Natural killer cell (primary cell): ENCODE measurements around the genes DKKL1 and SLC17A7.

GRCh38 chr19:48912811-48913329, 12.8 kb downstream of the NUCB1 start:
- PRO-cap = no peak

GRCh38 chr19:48969322-48969598, 4.2 kb downstream of the FTL start:
- PRO-cap = no peak

- PRO-cap = no peak
Measured at GRCh38 chr19:48994010-48994532, 384 bp downstream of the RUVBL2 start.

GRCh38 chr19:49147975-49148700, 7.1 kb downstream of the HRC start:
- PRO-cap = no peak

DNA sequence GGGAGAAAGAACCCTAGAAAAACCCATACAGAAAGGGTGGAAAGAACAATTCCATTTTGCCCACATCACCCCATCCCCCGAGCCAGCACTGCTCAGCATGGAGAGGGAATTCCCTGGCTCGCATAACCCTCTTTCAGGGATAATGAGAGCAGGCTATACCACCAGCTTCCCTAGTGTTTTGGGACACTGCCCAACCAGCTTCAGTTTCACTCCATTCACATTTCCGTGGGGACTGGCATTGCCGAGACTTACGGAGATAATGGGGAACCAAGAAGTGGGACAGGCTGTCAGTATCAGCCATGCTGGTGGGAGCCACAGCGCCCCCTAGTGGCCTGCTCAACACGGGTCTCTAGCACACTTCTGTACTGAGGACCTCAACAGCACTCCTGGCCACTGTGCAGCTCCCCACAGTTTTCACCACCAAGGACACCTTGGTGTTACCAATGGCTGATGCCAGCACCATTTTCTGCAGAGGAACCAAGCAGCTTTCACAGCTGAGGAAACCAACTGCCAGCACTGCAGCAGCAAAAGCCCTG, 23.8 kb downstream of the SLC6A16 start:
- PRO-cap = no peak

DNA sequence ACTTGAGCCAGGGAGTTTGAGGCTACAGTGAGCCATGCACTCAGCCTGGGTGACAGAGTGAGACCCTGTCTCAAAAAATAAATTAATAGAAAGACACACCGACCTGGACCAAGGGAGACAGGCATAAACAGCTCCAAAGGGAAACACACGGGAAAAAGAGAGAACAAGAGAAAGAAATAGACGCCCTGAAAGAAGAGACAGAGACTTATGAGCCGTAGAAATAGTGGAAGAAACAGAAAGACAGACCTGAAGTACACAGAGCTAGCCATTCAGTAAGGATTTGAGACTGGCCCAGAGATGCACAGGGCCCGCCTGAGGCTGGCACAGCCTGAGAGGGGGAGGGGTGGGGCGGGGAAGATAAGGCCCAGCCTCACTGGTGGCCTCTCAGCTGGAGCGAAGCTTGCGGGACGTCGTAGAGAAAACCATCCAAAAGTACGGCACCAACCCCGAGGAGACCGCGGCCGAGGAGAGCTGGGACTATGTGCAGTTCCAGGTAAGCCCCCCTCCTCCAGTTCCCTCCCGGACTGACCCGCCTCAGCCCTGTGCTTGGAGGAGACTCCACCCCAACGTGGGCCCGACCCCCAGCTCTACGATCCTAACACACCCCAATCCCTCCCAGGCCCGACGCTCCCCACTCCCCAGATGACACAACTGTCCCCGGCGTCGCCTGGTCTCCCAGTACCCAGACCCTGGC, 2.5 kb downstream of the CD37 start:
- PRO-cap = no peak

DNA sequence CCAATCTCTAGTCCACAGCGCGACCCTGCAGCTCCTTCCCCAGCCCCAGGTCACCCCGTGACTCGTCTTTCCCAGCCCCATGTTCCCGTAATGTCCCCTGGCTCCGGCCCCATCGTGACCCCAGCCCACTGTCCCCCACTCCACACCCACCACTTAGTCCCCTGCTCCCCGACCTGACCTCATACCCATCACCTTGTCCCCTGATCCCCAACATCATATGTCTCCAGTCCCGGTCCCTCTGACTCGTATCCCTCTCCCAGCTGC, 3.2 kb downstream of the CD37 start:
- PRO-cap = no peak

GRCh38 chr19:49338714-49339281, 3.6 kb downstream of the CD37 start:
- PRO-cap = no peak

DNA sequence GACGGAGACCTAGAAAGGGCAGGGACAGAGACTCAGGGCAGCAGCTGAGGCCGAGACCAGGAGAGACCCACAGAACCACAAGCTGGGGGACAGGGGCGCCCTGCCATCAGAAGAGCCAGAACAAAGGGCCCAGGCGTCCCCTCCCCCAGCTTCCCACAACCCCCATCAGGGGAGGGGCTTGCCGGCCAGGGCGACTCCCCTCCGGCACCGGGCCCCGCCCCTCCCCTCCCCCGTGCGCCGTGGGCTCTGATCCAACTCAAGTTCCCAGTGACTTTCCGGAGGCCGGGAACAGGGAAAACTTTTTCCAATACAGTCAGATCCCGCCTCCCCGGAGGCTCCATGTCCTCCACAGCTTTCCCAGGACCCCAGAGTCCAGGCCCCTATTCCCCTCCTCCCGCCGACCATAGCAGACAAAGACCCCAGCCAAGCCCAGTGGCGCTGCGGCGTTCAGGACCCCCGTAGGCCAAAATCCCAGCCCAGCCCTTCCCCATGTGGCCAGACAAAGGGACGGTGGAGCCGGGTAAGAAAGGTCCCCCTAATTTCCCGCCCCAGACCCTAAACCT, 748 bp downstream of the TEAD2 start:
- PRO-cap = no peak

GRCh38 chr19:49363245-49364349, at the start of gene DKKL1:
Gene DKKL1 (plus strand): TSS chr19:49363877.
- PRO-cap = no peak

DNA sequence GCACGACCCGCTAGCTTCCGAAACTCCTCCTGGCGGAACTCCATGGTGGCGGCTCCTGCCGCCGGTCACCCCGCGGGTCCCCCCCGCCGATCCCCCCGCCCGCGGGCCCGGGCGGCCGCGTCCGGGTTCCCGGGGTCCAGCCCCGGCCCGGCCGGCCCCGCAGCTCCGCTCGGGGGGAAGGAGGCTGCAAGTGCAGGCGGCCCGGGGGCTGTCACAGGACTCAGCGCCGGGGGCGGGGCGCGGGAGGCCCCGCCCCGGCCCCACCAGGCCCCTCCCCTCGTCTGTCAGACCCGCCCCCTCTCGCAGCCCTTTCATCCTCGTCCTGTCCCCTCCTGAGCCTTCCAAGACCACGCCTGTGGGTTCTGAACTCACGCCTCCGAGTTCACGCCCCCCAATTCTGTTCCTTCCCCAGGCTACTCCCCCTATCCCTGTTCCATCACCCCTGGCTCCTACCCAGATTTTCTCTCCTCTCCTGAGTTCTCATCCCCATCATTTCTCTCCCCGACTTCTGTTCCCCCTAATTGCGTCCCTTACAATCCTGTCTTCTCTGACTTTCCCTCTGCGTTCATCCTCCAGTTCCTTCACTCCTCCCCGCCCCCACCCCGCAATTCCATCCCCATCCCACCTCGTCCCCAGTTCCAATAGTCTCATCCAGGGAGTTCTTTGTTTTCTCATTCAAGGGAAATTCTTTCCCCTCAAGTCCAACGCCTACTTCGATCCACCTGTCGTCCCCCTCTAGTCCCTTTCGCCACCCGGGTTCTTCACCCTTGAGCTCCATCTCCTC, at the start of gene SLC17A7:
Gene SLC17A7, minus strand, starts transcription at position 192 of the 784 bp plus-strand sequence.
- PRO-cap = no peak

GRCh38 chr19:49442120-49443358, 1.2 kb upstream of the SLC17A7 start:
- PRO-cap = no peak

DNA sequence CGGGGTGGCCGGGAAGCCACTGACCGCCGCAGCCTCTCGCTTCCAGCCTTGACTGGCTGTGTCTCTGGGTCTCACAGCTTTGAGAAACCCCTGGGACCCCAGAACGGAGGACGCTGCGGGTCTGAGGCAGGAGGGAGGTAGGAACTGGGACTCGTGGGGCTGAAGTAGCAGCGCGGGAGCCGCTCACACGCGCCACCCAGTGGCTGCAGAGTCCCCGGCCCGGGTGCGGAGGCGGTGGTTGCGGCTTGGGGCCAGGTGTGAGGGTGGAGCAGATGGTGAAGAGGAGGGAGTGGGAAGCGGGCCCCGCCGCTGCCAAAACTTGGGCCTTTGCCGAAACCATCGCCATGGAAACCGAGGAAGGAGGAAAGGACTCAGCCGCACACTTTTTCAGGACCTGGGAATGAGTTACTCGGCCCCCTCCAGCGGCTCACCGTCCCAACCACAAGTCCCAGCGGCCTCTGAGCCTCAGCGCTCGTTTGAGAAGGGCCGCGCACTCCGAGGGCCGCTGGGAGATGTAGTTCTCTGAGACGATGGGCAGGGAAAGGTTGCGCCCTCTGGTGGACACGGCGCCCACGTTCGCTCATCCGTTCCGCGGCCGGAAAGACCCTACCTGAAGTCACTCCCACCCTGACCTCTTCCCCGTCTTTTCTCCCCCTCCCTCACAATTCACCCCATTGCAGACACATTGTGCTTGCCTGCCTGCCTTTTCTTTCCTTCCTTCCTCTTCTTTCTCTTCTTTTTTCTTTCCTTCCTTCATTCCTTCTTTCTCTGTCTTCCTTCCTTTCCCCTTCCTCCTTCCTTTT, 2.2 kb upstream of the SLC17A7 start:
- PRO-cap = no peak

DNA sequence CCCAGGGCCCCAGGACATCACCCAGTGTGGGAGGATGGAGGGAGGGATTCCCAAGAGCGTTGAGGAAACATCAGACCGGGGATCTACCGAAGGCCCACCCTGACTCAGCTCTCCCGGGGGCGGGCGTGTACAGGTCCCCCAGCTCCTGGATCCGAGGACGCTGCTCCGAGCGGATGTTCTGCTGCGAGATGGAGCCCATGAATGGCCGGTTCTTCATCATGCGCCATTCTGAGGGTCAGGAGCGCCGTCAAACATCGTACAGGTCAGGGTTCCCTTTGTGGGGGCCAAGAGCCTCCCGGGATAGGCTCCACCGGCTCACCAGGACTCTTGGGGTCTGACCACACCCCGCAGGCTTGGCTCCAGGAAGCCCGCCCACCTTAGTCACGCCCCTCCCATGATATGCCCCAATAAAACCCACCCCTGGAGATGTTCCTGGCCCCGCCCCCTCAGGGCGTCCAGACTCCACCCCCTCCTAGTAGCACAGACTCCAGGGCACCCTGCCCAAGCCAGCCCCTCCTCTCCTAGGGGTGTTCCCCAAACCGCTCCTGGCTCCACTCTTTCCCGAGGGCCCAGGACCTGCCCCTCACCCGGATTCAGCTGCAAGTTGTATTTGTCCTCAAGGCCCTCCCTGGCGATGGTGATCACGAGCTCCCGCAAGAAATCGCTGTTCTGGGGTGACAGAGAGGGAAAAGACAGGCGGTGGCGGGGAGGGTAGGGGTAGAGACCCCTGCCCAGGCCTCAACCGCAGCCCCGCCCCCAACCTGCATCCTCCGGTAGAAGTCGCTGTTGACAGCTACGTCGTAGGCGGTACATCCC, 4.2 kb downstream of the PIH1D1 start:
- PRO-cap = no peak

- PRO-cap = no peak
Measured at GRCh38 chr19:49455767-49456306, 2.8 kb downstream of the ALDH16A1 start.

DNA sequence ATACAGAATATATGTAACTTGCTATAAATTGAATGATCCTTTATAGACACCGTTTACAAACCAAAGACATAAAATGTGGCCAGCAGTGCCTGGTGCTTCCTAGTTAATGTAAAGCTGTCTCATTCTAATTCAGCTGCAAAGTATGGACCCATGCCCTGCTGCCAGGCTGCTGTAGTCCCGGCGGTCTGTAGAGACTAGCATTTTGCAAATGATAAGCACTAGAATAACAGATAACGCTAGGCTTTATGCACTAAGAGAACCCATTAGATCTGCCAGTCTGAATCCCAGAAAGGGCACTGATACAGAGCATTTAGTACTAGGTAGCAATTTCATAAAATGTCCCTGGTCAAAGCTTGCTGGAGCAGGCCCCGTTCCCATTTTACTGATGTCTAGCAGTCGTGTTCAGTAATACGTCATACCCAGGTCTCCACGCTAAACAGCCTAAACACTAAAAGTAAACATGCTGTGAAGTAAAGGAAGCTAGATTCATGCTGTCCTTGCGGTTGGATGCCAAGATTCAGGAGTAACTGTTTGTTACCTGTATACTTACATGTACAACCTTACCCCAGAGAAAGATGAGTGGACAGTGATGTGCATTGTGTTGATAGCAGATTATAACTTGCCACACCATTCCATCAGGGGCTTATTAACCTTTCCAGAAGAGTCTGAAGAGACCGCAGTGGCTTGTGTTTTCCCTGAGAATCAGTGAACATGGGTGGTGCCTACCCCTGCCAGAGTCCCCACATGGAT, 3.7 kb upstream of the RPS11 start:
- PRO-cap = no peak

DNA sequence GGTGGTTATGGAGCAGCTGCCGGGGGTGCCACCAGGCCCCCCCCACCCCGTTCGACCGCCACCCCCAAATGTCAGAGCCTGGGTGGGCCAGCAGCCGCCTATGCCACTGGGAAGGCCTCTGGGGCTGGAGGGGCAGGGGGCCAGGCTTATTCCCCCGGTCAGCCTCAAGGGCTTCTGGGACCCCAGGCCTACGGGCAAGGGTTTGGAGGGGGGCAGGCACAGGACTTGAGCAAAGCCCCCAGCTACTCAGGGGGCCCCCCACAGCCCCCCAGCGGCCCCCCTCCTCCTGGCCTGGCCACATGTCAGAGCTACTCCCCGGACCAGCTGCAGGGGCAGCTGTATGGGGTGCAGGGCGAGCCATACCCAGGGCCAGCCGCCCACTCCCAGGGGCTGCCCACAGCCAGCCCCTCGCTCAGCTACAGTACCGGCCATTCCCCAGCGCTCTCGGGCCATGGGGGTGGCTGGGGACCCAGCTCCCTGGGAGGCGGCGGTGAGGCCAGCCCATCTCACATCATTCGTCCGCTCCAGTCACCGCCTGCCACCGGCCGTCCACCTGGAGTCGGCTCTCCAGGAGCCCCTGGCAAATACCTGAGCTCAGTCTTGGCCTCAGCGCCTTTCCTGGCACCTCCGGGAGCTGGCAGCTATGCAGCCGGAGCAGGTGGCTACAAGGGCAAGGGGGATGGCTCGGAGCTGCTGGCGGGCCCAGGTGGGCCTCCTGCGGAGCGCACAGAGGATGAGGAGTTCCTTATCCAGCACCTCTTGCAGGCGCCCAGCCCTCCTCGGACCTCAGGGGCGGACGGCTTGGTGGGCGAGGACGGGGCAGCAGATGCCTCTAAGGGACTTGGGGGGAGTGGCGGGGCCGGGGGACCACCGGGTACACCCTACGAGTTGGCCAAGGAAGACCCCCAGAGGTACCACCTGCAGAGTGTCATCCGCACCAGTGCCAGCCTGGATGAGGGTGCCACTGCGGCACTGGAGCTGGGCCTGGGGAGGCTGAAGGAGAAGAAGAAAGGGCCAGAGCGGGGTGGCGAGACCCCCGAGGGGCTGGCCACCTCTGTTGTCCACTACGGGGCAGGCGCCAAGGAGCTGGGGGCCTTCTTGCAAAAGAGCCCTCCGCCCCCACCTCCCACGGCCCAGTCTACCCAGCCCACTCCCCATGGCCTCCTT, 4.9 kb downstream of the PRR12 start:
- PRO-cap = no peak

DNA sequence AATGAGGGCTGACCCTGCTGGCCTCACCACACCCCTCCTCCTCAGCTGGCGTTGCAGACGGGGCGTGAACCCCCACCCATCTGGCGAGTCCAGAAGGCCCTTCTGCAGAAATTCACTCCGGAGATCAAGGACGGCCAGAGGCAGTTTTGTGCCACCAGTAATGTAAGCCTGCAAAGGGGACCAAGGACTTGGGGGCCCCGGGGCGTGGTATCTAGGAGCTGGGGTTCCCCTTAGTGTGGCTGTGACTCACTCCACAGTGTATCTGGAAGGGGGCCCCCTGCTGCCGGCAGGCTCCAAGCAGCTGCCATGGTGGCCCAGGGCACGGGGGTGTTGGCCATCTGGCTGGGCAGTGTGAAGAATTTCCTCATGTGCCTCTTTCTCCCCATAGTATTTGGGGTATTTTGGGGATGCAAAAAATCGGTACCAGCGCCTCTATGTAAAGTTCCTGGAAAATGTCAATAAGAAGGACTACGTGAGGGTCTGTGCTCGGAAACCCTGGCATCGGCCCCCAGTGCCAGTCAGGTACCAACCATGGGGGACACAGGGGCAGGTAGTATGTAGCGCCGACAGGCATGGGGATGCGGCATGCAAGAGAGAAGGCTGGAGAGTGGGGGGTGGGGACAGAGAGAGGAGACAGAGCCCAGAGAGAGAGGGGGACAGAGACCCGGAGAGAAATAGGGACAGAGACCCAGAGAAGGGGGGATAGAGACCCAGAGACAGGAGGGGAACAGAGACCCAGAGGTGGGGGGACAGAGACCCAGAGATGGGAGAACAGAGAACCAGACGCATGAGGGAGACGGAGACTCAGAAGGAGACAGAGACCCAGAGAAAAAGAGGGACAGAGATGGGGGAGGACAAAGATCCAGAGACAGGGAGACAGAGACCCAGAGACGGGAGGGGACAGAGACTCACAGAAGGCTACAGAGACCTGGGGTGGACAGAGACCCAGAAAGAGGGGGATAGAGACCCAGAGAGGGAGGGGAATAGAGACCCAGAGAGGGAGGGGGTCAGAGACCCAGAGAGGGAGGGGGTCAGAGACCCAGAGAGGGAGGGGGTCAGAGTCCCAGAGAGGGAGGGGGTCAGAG, 23.8 kb downstream of the PRR12 start:
- PRO-cap = unidirectional peak, minus-strand start at position 159 of the sequence

DNA sequence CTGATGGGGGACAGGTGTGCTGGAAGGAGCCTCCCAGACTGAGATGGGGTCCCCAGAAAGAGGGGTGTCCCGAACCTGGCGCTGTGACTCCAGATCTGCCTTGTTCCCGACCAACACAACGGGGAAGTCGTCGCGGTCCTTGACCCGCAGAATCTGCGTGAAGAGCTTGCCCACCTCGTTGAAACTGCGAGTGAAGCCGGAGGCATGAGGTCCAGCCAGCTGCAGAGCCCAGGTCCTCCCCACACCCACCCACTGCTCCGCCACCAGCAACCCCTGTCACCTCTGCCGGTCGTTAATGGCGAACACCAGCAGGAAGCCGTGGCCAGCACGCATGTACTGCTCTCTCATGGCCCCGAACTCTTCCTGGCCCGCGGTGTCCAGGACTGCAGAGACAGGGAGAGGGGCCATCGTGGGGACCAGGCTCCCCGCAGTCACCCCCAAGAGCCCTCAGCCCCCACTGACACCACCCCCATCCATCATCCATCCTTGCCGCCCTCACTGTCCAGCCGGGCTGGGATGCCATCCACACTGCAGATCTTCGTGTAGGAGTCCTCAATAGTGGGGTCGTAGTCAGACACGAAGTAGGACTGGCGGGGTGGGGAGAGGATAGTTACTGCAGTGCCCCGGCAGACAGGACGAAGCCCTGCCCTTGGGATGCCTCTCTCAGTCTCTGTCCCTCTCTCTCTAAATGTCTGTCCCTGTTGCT, 3.2 kb downstream of the RRAS start:
- PRO-cap = no peak

GRCh38 chr19:49677851-49677974, 642 bp downstream of the PRMT1 start:
- PRO-cap = no peak